ENCODE measurements around a stretch of chr1.

GRCh38 chr1:28244716-28245372, 8.9 kb downstream of the ATP5IF1 start:
- RRBS: no CpG with 5 or more reads among the region's 15 CpGs

GRCh38 chr1:28282174-28283218, 23.2 kb downstream of the SESN2 start:
- RRBS: 59% methylated on average over 1 of the region's 20 CpGs

GRCh38 chr1:28473463-28474262, 32.2 kb upstream of the RCC1 start:
- RRBS: no CpG with 5 or more reads among the region's 13 CpGs

DNA sequence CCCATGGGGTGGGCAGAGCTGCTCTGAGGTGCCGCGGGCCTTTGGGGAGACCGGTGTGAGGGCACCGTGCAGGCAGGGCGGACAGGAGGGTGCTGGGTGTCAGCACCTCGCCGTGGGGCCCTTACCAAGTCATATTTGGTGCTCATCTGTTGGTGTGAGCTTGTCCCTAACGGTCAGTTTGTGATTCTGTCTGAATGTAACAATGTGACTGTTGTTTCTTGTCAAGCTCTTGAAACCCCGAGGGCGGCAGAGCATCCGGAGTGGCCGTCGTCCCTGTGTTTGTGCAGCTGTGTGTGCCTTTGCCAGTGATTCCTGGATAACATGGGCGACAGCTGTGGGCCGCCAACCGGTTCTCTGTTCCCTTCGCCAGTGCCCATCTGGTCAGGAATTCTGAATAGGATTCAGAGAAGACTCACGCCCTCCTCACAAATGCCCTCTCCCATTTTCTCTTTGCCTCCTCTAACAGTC, 1.0 kb downstream of the OPRD1 start:
- RRBS: 47% methylated on average over 6 of the region's 18 CpGs

GRCh38 chr1:28871970-28872376, 42.4 kb upstream of the EPB41 start:
- RRBS: no CpG with 5 or more reads among the region's 5 CpGs

GRCh38 chr1:29083217-29083474, 40.6 kb downstream of the TMEM200B start:
- RRBS: no CpG with 5 or more reads among the region's 1 CpG

GRCh38 chr1:29119434-29120117, 4.1 kb downstream of the TMEM200B start:
- RRBS: no CpG with 5 or more reads among the region's 13 CpGs

DNA sequence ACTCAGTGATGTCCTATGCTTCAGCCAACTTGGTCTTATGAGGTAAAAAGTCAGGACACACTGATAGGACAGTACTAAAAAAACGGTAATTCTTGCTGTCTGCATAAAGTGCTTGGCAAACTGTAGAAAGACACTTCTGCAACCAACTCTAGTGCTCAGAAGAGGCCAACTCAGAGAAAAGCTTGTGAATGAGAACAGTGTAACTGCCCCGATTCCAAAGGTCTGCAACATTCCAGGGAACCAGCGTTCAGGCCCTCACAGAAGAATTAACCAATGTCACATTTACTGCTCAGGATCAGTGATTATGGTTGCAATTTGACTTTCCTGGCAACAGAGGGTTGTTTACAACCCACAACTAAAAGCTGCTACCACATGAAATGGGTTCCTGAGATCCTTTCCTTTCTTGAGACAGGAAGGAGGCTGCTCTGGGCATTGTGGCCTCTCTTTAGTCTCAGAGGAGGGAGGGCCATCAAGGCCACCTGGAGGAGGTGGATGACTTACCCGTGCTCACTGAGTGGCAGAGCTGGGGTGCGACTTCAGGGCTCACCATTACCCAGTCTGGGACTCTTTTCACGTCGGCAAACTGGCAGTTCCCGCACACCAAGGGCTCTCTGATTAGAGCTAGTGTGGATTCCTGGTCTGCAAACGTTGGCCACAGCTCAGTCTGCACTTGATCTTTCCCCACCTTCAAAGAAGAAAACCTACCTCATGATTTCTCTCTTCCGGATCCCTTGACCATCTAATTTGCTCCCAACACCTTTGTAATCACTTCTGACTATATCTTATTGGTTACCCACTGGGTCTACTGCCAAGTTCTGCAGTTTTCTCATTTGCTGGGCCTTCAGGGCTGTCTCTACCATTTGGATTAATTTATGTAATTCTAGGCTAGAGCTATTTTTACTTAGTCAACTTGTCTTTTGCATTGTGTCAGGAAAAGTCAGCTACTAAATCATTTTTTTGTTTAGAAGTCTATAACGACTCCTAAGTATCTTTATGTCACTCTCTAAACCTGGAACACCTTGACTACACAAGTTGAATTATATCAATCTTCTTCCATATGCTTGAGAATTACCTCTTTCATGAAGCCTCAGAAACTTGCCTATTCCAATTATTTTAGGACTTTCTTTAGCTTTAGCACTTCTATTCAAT, 15.1 kb downstream of the SRSF4 start:
- RRBS: no CpG with 5 or more reads among the region's 11 CpGs

DNA sequence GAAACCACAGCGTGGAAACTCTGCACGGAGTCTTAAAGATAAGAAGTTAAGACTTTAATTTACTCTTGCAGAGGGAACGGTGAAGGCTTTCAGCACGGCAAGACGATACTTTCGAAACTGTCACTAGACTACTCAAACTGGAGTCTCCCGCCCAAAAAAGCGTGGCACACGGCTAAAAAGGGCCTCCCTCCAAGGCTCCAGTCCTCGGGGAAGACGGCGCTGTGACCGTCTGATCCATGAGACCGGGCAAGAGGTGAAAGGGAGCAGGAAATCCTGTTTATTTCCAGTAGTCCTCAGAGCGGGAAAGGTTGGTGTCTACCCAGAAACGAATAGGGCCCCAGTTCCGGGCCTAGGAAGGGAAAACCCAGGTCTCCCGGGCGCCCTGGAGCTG, 731 bp downstream of the SRSF4 start:
- RRBS: no CpG with 5 or more reads among the region's 19 CpGs

DNA sequence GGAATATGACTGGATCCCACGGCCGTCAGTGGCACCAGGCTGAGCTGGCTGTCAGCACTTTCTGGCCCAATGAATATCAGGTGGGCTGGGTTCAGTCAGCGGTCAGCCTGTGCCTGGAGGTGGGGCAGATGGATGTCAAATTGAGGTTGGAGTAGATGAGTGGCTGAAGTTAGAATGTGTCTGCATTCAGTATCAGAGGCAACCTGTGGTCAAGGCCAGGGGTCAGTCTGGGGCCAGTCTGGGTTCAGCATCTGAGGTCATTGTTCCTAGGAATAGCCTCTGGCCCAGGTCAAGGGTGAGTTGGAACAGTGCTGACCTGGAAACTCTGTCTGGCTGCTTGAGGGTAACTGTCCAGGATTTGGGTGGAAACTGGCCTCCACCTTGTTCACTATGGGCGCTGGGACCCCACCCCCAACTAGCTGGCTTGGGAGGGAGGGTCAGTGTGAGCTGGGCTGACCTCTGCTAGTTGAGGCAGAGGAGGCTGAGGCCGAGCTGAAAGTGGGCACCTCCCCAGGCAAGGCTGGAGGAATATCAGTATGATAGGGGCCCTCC, 22.5 kb downstream of the PTPRU start:
- RRBS: no CpG with 5 or more reads among the region's 5 CpGs

GRCh38 chr1:29324891-29325469, 88.7 kb downstream of the PTPRU start:
- RRBS: no CpG with 5 or more reads among the region's 16 CpGs

- RRBS: no CpG with 5 or more reads among the region's 4 CpGs
Measured at GRCh38 chr1:30005866-30006527, 717.4 kb downstream of the MATN1 start.

DNA sequence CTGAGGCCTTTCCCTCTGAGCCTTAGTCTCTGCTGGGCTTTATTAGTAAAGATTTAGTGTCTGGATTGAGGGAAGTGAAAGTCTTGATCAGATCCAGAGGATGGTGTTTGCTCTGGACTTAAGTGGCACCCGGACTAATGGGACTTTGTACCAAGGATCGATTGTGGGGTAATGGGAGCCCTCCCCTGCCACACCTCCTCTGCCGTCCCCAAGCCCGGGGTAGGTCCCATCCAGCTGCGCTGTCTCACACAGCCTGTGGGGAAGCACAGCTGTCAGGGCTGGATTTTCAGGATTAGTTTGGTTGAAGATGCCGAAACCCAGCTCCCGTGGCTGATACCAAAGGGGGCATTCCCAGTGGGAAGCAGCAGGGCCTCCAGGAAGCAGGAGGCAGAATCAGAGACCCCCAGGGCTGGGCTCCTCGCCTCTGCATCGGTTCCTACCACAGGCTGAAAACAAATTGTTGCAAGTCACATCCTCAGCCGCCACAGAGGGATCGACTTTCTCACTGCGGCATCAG, 59.8 kb downstream of the MATN1 start:
- RRBS: 6% methylated on average over 4 of the region's 12 CpGs

DNA sequence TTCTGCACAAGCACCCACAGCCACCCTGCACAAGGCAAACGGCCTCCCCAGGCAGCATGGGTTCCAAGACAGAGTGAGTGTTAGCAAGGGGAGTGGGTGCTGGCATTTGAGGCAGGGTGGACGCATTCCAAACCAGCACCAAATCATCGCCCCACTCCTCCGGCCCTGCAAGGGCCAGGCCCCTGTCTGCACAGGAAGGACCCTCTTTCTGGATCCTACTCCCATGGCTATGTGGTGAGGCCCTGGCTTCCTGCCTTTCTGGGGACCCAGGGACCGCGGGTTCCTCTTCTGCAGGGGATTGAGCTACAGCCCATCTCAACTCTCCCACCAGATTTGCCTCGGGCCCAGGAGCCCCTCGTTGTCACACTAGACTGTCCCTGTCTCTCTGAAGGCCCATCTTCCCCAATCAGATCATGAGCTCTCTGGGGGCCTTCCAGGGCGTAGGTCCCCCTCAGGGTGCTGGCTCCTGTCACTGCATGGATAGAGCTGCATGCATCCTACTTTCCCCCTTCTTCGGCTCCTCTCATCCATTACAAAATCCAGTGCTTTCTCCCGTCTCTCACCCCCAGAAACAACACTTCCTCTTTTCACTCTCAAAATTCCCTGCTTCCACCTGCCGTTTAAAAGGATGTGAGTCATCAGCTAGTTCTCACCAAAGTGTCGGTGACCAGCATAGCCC, 16.7 kb downstream of the LAPTM5 start:
- RRBS: no CpG with 5 or more reads among the region's 13 CpGs

GRCh38 chr1:30741409-30741966, 16.1 kb downstream of the LAPTM5 start:
- RRBS: no CpG with 5 or more reads among the region's 9 CpGs

DNA sequence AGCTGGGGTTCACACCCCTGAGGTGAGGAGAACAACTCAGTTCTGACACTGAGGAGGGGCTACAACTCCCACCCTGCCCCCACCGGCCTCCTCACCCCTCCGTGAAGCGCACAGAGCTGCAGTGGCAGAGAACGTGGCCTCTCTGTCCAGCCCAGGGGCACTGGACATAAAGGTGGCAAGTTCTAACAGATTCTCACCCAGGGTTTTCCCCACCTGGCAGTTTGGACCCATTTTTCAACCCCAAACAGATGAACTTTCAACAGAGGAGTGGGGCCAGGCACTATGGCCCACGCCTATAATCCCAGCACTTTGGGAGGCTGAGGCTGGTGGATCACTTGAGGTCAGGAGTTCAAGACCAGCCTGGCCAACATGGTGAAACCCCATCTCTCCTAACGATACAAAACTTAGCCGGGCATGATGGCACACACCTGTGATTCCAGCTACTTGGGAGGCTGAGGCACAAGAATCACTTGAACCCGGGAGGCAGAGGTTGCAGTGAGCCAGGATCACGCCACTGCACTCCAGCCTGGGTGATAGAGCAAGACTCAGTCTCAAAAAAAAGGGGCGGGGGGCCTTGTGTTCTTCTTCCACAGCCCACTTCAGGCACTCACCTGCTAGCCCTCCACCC, 6.3 kb downstream of the LAPTM5 start:
- RRBS: no CpG with 5 or more reads among the region's 10 CpGs

DNA sequence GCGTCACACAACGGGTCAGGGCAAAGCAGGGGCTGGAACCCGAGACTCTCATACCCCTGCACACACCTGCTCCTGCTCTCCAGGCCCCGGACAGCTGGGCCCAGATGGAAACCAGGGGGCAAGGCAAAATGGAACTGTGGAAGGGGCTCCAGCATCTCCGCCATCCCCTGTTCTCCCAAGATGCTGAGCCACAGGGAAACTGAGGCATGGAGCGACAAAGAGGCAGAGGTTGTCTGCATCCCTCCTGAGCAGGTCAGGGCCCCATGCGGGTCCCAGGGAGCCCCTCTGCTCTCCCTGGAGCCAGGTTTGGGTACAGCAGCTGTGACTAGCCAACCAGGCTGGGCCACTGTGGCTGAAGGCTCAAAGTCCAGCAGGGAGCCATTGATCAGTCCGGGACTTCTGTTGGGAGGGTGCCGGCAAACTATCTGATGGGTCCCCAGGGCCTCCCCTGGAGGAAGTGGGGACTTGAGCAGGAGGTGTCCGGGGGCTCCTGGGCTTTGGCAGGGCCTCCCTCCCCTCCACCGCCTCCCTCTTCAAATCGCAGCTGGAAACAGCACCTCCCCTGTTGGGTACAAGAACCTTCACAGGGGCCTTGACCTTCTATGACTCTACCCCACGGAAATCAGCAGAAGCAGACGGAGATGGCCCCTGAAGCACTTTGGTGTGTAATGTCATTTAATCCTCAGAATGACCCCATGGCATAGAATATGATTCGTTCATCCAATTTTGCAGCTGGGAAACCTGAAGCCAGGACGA, 25.4 kb upstream of the LAPTM5 start:
- RRBS: 21% methylated on average over 2 of the region's 16 CpGs

DNA sequence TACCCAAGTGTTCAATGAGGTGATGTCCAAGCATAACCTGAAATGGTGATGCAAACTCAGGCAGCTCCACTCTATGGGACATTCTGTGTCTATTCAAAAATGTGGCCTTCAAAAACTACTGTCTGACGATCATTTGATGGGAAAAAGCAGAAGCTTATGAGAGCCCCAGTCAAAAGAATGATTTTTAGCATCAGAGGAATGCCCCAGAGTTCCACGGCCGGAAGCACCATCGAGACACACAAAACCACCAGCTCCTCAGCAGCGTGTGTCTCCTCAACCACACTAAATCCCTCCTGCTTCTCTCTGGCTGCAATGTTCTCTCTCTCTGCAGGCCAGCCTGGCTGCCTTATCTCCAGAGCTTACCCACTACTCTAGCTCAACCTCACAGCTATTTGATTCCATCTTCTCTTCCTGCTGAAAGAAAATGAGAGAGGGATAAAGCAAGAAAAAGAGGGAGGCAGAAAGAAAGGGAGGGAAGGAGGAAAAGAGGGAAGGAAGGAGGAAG, 33.3 kb upstream of the LAPTM5 start:
- RRBS: no CpG with 5 or more reads among the region's 5 CpGs

DNA sequence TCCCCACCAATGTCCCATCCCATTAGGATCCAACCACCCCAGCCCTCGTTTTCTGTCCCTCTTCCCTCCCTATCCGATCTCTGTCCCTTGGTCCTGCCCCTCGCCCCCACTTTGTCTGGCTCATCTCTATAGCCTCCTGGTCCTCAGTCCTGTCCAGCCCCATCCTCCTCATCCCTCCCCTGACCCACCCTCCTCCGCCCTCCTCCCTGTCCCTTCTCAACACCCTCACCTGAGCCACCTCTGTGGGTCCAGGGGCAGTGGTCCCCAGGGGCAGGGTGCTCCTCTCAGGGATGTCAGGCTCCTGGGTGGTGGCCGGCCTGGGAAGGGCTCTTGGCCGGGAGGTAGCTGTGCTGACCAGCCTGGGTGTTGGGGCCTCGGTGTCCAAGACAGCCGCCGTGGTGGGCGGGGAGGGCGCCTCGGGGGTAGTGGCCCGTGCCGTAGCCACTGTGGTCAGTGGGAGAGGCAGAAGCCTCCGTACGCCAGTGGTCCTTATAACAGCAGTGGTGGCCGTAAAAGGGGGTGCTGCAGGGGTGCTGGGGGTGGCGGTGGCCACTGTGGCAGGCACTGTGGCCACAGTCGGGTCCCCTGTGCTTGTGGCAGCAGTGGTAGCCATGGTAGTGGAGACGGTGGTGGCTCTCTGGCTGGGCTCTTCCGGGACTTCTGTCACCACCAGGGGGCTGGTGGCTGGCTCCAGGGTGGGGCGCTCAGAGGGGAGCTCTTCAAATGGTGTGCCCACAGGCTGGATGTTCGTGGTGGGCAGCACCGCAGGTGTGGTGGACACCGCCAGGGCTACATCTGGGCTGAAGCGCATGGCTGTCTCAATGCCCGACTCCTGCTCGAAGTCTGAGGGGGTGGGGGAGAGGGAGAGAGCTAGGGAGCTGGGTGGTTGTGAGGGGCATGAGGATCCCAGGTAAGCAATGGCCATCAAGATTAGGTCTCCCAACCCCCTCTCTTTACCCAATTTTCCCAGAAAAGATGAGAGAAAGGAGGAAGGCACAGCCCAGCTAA, 31.9 kb downstream of the SDC3 start:
- RRBS: no CpG with 5 or more reads among the region's 28 CpGs

DNA sequence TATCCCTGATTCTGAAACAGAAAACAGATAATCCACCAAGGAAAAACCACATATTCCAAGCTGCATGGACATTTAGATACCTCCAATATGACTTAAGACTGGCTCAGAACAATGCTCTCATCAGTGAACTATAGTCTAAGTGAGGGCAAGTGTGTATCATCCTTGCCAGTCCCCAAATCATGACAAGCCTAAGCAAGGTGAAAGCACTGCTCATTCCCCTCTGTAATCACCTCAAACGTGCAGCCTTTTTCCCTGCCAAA, 59.4 kb upstream of the SDC3 start:
- RRBS: no CpG with 5 or more reads among the region's 1 CpG